ENCODE measurements around a stretch of chr13.

DNA sequence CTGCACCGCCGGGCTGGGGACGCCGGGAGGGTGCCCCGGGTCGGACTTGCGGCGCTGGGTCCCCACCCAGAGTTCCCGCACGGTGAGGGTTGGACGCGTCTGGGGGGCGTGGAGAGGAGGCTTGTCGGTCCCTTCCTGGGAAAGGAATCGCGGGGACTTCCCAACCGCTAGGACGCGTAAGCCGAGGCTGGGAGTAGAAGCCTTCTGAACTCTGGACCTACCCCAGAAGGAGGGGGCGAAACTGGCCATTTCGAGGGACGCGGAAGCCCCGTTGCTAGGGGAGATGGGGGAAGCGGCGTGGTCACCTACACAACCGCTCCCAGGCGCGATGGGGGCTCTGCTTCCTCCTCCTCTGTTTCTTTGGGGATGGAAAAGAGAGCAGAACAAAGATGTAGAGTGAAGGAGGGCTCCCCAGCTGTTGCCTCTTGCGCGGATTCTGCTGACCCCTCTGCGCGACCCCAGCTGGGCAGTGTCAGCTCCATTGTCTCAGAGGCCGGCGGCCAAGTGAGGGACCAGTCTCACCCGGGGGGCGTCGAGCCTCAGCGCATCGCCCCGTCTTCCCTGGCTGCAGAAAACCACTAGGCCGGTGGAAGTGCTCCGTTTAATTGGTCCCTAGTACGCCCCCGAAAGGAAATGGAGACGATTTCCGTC lies 133.3 kb upstream of the MYO16 start:
- PRO-cap = no peak

DNA sequence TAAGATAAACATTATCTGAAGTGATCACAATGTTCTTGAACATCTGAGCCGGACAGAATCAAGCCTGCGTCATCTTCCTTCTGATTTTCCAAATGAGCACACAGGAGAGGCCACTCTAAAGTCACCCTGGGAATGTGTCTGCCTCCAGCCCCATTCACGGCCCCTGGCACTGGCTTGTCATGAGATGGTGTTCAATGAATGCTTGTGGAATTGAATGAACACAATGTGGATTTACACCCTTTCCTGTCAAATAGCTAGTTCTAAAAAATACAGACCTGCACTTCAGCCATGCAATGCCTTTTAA lies 511.9 kb downstream of the IRS2 start:
- PRO-cap = no peak

GRCh38 chr13:109394469-109395100 lies 391.8 kb downstream of the IRS2 start:
- PRO-cap = no peak

GRCh38 chr13:109669035-109669680 lies 117.2 kb downstream of the IRS2 start:
- PRO-cap = no peak

DNA sequence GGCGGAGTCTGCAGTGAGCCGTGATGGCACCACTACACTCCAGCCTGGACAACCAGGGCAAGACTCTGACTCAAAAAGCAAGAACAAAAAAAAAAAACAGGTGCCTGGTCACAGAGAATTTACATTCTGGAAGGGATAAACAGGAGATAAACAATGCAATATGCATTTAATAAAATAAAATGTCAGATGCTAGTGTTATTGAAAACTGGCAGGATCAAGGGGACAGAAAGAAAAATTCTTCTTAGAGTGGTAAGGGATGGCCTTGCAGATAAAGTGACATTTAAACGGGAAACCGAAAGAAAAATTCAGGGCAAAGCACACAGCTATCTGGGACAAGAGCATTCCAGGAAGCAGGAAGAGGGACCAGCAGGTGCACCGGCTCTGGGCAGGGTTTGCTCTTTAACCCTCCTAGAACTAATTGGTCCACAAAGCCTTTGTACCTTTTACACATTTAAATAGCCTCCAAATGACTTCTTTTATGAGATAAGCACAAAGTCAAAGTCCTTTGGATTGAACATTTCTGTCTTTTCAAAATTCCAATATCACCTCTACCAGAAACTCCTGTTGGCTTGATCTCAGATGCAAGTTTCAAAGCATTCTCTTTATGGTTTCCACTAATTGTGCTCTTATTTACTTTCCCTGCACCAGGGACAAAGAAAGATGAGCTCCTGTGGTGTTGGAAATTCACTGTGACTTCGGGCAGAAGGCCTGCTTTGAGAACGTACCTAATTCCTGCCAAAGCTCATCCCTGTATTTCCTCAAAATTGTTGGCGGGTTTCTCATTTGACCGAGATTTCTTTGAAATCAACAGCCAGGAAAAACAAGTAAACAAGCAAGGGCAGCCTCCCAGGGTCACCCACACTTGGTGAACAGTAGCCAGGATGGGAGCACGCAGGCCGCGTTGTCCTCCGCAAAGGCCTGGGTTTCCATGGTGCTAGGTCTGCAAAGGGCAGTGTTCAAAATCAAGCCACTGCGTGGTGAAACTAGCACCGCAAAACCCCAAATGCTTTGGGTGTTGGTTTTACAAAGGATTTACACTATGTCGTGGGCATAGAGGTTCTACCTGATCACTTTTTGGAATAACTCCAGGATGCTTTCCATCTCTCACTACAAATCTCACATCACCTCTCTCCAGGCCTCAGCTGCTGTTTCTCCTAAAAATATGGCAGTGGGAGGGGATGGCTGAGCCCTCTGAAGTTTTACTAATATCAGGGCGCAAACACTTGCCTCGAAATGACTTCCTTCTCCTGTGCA lies 98.6 kb downstream of the IRS2 start:
- PRO-cap = no peak

DNA sequence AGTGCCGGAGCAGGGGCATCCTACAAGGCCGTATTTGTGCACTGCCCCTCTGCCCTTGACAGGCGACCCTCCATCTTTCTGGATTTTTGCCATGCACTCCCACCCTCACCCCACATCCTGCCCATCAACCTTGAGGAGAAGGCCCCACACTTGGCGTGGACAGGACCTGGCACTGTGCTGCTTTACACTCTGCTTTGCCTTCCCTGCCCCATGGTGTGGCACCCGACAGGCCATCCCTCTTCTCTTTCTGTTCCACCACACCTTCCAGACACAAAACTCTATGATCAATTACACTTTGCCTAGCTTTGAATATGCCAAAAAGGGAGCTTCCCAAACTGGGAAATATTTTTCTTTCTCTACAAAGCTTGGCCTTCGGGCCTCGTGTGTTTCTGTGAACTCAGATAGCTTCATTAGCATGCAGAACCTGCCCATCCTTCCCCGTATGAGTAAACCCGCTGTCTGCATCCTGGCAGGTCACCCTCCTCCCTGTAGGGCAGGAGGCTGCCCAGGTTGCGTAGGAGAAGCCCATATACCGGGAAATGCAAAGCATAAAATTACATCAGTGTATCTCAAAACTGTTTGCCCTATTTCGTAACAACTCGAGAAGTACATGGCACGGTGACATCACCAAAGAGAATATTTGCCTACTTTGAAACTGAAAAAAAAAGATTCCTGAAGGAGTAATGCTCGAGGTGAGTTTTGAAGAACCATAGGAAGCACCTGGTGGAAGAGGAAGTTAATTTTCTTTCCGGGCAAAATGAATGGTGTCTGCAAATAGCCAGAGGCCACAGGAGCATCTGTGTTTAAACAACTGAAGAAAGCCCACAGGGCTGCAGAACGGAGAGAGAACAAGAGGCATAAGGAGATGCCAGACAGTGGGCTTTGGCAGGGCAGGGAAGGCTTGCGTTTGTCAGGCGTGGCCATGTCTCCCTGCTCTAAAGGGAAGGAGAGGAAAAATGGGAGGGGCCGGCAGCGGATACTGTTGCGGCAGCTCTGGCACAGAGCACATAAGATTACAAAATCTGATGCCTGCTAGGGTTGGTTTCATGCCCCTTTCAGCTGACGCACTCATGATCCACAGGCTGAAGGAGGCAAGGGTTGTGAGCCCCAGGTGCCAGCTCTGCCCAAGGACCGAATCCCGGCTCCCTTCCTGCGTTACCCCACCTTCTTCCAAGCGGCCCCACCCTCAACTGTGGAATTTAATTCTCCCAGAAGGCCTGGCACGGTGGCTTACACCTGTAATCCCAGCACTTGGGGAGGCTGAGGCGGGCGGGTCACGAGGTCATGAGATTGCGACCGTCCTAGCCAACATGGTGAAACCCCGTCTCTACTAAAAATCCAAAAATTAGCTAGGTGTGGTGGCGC lies 81.5 kb downstream of the IRS2 start:
- PRO-cap = no peak

- PRO-cap = no peak
Measured at GRCh38 chr13:109753325-109754444, 32.7 kb downstream of the IRS2 start.

GRCh38 chr13:109802810-109803336 lies 16.5 kb upstream of the IRS2 start:
- PRO-cap = no peak

- PRO-cap = unidirectional peak, minus-strand start at chr13:110017654
Measured at GRCh38 chr13:110017462-110017996, 231.1 kb upstream of the IRS2 start.

DNA sequence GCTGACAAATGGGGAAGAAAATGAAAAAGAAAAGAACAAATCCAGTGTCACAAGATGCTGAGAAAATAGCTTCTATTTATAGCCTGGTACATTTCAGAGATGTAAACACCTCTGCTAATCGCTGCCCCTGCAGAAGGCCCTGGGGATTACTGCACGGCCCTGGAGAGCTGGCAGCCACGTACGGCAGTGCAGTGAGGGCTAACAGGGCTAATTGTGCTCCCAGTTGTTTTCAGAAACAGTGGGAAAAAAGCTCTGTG lies 237.7 kb upstream of the IRS2 start:
- PRO-cap = no peak

DNA sequence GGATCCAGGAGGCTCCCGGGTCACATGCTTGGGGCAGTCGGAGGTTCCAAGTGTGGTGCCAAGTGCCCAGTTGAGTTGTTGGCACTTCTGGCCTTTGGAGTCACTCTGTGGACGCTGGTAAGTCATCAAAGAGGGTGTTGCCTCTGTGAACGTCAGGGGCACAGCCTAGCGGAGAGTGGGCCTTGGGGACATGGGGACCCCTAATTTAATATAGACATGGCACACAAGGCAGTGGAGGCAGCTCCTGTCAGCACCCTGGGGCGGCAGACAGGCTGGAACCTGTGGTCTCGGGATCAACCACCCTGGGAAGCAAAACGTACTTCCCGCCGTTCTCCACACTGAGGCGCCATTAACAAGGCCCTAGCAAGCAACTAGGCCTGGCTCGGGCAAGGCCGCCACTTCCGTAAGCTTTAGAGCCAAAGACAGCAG lies 199.0 kb downstream of the COL4A1 start:
- PRO-cap = unidirectional peak, plus-strand start at position 224 of the sequence

DNA sequence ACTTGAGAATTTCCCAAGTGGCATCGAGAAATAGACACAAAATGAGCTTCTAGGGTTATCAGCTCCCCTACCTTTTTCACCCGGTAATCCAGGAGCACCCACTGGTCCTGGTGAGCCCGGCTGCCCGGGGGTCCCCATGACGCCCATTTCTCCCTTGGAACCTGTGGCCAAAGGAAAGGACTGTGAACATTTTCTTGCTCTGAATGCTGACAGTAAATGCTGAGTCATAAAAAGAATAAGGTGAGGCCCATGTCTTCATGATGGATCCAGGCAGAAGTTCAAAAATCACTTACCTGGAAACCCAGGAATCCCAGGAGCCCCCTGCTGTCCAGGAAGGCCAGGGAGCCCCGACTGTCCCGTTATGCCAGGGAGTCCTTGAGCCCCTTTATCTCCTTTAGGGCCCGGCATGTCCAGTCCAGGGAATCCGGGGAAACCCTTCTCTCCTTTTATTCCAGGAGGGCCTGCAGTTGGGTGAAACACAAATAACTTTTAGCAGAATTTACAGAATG lies 129.1 kb downstream of the COL4A1 start:
- PRO-cap = no peak

GRCh38 chr13:110201253-110201653 lies 105.7 kb downstream of the COL4A1 start:
- PRO-cap = no peak

- PRO-cap = no peak
Measured at GRCh38 chr13:110217390-110217963, 89.5 kb downstream of the COL4A1 start.

DNA sequence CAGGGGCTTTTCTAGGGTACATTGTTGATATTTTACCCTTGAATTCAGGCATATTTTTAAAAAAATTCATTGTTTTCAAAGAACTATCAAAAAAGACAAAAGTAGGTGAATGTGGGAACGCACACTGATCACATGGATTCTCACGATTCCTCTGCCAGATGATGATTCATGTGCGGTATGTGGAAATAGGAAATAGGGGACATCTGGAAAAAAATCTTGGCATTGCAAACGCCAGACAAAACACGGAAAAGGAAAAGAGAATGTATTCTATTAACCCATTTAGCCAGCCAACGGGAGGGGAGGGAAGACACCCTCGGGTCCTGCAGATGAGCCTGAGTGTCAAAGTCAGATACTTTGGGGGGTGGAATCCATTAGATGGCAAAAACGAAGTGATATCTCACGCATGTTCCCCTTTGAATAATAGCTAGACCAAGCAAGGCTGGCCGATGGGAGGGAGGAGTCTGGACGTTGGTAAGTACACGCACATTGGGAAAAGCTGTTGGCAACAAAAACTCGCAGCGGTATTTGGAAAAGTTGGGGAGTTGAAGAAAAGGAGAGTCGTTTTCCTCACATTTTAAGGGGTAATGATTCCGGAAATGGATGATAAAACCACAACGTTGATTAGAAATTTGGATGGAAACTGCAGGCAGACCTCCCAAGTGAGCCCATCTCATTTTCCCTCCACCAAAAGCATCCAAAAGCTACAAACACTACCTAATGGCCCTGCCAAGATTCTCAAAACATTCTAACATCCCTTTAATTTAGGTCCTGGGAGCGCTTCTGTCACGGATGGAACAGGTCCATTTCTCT lies 73.7 kb downstream of the COL4A1 start:
- PRO-cap = no peak

DNA sequence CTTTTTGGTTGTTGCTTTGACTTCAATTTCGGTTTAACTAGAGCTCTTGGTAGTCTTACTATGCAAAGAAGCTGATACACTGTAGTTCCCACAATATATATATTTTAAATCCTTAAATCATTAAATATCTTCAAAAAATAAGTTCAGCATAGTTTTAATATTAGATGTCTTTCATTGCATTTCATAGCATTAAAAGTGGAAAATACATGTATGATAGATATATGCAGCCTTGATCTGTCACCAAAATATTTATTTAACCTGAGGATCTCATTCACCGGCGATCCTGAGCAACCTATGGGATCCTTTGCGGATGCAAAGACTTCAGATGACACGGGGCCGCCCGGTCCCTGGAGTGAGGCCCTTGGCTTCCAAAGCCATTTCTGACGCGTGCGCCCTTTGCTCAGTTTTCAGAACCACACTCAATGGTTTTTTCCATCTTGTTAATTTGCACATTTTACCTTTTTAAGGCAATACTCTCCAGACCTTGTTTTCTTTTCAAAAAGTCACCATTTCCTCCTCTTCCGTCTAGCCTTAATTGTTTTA lies 48.2 kb downstream of the COL4A1 start:
- PRO-cap = no peak

DNA sequence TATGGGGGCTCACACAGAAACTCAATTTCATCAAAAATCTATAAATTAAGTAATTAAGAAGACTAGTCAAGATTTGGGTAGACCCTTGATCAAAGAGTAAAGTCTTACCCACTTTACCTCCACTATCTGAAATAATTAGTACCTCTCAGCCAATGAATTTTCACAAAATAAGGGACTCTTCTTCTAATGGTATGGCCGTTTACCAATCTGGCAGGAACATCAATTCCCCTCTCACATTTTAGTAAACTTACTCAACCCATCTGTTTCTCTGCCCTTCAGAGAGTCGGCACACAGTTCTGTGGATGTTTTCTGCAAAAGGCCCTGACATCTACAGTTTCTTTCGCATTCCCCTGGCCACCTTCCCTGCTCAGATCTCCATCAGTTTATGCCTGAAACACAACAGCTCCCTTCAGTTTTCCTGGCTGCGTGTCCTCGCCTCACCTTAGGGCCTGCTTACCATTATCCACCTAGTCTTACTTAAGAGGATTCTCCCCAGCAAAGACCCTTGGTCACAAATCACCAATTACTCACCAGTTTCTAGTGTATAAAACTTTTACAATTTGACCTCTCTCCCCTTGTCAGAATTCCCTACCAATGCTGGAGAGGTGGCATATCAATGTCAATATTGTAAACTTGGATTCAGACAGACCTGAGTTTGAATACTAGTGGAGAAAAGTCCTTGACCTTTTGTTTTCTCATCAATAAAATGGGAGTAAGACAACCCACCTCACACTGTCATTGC lies 25.2 kb downstream of the COL4A1 start:
- PRO-cap = no peak

DNA sequence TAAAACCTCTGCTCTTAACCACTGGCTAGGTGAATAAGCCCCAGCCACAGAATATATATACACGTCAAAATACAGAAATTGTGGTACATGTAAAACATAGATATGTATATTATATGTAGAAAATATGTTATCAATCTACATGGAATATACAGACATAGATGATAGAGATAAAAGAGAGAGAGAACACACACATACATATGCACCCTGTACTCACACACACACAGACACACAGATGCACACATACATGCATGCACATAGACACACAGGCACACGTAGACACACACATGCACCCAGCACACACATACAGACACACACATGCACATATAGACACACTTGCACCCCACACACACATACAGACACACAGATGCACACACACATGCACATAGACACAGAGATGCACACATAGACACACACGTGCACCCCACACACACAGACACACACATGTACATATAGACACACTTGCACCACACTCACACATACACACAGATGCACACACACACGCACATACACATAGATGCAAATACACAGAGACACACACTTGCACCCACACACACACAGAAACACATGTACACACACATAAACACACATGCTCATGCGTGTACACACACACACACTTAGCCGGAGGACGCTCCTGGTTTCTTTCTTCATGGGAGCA lies 9.8 kb downstream of the COL4A2 start:
- PRO-cap = no peak

DNA sequence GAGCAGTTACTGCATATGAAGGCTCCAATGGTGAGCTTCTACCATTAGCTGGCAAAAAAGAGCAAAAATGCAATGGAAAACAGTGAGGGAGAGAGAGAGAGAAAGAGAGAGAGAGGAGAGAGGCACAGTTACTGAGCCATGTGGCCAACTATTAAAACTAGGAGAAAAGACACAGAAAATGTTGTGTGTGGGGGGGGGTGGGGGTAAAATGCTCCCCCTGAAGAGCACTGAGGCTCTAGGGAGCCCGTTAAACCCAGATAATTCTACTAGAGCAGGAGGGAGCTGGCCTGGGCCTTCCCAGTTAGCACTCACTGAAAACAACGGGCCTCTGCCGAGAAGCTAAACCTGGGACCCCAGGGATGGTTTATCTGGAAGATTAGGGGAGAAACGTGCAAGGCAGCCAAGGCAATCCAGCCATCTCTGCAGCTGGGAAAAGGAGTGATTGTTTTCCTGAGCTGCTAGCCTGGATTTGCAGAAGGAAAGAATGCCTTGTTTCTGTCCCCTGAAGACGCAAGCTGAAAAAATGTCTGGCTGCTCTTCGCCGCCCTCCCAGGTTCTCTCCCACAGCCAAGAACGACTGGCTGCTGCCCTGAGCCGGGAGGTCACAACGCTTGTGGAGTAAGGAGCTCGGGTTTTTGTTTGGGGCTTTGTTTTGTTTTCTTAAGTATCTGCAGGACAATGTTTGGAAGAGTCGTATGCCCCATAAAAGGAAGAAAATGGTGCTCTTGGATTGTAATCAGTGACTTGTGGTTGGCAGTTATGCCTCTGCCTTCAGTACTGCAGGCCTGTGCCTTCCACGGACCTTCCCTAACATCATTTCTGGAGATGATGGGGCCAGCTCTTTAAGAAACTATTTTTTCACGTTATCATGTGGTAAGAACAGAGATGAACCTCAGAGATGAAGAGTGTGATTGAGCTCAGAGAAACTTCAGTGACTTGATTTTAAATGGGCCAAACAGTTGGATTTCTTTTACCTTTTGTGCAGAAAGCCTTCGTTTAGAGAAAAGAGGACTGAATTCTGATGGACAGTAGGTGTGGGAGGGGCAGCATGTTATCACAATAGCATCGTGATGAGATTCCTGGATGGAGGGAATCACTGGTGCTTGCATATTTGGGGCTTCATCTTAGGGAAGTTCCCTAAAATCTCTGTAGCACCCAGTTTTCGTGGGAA lies 31.5 kb downstream of the COL4A2 start:
- PRO-cap = no peak

DNA sequence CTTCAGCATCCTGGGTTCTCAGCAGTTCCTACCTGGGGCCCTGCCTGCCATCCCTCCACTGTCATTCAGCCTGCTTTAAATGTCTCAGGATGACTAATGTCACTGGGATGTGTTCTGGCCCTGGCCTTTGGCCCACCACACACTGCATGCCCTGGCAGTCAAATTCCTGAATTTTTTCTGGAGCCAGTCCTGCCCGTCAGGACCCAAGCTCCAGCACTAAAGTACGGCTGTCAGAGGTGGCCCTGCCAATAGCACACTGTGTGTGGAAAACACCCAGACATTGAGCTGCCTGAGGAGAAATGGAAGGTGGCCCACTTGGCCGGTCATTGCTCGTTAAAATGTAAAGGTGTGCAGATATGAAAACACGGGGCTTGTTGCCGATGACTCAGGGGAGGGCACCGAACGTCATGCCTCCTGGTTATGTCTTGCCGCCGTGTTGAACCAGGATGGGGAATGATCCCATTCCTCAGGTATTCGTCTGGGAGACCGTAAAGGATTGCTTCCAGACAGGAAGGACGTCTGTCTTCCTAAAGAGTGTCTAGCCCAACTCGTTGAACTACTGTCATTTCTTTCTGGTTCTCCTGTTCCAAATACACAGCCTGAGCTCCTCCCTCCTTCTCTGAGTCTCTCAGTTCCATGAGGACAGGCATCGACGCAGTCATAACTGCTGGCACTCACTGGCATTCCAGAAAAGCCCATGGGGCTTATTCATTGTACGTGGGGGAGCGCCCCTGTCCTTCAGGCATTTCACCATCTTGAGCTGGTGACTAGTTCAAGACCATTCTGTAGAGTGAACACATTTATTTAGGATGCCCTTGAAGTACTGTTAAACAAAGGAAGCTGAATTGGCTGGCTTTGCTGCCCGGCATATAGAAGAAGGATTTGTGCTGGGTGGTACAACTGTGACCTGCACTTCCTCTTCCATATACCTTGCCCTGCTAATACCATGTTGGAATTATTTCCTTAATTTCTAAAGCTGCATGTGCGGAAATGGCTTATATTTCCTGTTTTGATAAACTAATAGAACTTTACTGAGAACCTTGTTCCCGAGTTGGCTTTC lies 40.8 kb downstream of the COL4A2 start:
- PRO-cap = no peak

Measured in left colon (tissue), 1 donor.